CD14-positive monocyte (primary cell): ENCODE measurements around a stretch of chr11.

GRCh38 chr11:131981180-131981762 is 610.9 kb downstream of the NTM start:
- CAGE, long polyA plus RNA = no peak

DNA sequence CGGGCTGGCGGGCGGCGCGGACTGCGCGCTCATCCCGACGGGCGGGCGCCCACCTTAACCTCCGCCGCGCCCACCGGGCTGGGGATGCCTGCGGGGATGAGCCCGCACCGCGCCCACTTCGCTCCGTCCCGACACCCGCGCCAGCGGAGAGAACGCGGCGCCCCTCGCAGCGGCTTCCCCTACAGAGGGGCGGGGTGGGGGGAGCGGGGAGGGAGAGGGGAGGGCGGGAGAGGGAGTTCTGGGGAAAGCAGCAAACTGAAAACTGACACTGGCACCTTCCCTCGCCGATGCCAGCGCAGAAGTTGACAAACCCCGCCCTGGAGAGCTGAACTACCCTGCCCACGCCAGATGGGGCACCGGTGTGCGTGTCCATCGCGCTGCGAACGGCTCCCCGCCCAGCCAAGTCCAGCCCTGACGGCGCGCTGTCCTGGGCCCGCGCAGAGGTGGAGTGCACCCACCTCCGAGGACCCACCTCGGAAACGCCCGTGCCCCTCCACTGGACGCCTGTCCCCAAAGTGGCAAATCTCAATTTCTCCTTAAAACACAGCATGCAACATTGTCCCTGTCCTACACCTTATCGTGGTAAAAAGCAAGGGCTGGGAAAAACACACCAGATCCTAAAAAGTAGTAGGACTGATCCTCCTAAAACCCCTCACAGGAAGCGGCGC is 588.2 kb downstream of the OPCML start:
- CAGE, long polyA plus RNA = no peak

- CAGE, long polyA plus RNA = no peak
Observed at GRCh38 chr11:133063837-133065049, 468.1 kb downstream of the OPCML start.

DNA sequence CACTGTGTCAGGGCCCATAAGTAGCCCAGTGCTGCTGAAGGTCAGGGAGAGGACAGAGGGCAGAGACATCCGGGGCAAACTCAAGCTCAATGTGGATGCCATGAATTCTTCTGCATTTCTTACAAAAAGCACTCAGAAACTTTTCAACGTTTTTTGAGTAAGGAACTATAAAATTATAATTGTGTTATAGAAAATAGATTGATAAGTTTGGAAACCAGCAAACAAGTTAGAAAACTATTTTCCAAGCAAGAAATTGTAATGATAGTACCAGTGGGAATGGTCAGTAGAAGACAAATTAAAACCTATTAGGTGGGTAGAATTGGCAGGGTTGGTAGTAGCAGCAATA is 285.8 kb downstream of the OPCML start:
- CAGE, long polyA plus RNA = no peak

DNA sequence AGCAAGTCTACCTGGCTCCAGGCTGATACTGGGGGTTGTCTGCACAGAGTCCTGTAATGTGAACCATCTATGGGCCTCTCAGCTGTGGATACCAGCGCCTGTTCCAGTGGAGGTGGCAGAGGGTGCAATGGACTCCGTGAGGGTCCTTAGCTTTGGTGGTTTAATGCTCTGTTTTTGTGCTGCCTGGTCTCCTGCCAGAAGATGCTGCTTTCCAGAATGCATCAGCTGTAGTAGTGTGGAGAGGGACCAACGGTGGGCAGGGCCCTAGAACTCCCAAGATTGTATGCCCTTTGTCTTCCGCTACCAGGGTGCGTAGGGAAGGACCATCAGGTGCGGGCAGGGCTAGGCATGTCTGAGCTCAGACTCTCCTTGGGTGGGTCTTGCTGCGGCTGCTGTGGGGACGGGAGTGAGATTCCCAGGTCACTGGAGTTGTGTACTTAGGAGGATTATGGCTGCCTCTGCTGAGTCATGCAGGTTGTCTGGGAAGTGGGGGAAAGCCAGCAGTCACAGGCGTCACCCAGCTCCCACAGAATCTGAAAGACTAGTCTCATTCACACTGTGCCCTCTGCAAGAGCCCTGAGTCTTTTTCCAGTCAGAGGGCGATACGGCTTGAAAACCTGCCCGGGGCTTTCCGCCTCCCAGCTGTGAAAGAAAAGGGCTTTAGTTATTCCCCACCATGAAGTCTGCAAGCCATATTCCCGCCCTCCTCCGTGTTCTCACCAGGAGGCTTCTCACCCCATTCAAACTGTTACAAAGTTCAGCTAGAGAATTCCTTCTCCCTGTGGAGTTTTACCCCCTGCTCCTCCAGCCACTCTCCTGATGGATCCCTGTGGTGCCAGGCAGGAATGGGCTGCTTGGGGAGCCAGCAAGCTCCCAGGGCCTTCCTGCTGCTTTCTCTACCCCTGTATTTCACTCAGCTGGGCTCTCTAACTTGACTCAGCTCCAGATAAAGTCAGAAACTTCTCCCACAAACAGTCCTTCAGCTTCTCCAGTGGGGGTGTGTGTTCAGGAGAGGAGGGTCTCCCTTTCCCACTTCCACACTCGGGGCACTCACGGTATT is 9.1 kb upstream of the SPATA19 start:
- CAGE, long polyA plus RNA = no peak

DNA sequence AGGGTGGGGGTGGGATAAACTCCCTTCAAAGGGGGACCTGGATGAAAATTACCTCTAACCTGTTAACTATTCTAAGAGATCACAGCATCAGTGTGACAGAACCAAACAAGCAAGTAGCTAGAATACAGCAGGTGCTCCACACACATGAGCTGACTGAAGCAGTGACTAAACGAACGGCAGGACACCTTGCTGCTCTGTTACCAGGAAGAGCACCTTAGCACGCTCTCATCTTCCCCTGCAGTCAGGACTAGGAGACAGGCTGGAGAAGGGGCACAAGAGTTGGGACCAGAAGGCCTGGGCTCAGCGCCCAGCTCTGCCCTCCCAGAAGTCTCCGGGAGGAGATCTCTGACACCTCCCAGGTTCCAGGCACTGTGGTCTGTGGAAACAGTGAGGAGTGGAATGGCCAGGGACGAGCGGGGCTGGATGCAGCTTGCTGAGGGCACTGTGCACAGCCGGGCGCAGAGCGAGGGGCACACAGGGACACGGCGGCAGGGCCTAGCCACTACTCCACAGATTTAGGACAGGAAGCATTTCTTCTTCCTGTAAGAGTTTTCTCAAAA is 67.8 kb downstream of the NCAPD3 start:
- CAGE, long polyA plus RNA = no peak

DNA sequence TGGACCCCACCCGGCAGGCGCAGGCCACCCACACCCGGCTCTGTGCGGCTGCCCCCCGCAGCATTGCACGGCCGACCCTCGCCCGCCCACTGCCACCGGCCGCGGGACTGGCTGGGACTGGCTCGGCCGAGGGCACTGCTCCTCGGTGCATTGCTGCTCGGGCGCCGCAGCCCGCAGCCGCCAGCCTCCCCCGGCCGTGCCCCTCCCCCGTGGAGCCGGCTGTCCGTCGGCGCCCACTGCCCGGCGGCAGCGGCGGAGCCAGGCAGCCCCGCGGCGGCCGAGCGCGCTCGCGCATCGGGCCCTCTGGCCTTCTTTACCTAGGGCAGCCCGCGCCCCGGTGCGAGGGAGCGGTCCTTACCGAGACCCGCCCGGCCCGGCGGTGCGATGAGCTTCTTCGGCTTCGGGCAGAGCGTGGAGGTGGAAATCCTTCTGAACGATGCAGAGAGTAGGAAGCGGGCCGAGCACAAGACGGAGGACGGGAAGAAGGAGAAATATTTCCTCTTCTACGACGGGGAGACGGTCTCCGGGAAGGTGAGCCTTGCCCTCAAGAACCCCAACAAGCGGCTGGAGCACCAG is 356 bp downstream of the VPS26B start:
- CAGE, long polyA plus RNA = no peak

GRCh38 chr11:134225315-134225981 is 977 bp downstream of the VPS26B start:
- CAGE, long polyA plus RNA = no peak

- CAGE, long polyA plus RNA = no peak
Observed at GRCh38 chr11:134272829-134273343, 3.3 kb upstream of the GLB1L3 start.

DNA sequence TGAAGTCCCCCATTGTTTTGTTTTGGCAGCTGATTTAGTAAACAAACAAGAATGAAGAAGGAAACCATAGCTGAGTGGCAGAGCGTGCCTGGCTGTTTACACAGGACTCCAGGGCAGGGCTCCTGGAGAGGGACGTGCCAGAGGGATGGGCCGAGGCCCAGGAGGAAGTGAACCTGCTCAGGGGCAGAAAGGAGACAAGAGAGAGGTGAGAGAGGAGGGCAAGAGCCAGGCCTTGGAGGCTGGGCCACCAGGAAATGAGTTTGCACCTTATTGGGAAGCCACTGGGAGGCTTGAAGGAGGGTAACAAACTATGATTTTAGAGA is 85.6 kb upstream of the B3GAT1 start:
- CAGE, long polyA plus RNA = no peak

DNA sequence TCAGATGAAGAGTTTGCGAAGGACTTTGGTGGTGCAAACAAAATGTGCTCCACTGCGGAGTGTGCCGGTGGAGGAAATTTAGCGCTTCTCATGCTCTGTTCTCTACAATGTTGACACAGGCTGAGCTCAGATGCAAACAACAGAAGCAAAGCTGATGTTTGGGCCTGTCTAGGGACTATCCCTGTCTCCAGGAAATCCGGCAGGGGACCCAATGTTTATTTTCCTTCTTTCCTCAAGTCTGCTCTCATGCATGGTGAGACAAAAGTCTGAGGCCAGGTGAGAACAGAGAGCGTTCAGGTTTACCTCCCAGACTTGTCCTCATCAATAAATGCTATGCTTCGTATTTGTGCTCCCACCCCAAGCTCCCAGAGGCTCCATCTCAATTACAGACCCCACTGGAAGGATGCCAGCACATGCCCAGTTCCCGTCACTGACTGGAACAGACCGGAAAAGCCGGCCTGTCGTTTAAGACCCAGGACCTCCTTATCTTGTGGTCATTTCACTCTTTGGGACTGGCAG is 105.7 kb upstream of the B3GAT1 start:
- CAGE, long polyA plus RNA = no peak